Duodenum (tissue), 1 donor: ENCODE measurements around a stretch of chr16.

DNA sequence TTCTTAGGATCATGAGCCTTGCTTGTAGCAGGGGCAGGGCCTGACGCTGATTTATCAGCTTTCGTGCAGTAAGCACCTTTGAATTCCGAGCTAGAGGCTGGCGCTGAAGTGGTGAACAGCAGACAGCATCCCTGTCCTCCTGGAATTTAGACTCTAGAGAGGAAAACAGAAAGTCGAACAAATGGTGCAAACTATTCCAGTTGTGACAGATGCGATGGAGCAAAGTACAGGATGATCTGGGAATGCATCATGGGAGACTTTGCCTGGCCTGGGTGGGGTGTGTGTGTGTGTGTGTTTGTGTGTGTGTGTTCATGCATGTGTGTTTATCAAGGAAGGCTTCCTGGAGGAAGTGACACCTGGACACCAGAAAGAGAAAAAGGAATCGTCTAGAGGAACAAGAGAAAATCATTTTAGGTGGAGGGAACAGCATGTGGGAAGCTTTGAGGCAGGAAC lies 60.1 kb downstream of the WWP2 start:
- PRO-cap = no peak

DNA sequence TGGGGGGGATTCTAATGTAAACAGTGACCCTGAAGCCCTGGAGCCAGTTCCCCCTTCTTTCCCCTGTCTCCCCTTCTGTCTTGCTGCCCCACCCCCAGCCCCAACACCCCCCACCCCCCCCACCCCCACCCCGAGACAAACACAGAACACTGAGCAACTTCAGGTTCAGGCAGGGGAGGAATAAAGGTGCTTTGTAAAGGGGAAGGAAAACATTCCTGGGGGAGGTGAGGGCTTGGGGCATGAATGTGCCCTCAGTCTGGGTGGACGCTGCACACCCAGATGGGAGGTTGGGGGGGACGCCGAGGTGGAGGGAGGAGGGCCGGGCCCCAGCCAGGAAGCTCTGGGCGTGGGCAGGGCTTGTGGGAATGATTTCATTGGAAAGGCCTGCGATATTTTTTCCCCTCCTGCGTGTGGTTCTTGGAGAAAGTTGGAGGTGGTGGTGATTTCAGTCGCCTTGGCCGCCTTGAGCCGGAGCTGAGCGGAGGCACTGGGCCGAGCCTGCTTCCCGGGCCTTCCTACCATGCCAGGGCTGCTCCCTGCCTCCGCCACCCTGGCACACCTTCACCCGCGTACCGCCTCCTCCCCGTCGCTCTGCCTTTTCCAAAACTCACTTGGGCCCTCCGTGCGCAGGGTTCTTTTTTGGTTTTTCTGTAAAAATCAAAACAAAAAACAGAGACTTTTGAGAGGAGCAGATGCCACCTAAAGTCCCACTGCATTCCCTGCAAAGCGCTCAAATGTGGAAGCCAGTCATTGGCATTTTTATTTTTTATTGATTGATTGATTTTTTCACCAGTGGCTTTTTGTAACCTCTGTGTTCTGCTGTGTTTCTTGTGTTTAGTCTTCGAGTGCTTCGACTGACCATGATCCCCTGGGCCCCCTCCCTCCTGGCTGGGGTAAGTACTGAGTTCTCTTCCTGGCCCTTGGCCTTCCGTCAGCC lies 26.3 kb upstream of the CLEC18A start:
- PRO-cap = unidirectional peak, plus-strand start at position 421 of the sequence

DNA sequence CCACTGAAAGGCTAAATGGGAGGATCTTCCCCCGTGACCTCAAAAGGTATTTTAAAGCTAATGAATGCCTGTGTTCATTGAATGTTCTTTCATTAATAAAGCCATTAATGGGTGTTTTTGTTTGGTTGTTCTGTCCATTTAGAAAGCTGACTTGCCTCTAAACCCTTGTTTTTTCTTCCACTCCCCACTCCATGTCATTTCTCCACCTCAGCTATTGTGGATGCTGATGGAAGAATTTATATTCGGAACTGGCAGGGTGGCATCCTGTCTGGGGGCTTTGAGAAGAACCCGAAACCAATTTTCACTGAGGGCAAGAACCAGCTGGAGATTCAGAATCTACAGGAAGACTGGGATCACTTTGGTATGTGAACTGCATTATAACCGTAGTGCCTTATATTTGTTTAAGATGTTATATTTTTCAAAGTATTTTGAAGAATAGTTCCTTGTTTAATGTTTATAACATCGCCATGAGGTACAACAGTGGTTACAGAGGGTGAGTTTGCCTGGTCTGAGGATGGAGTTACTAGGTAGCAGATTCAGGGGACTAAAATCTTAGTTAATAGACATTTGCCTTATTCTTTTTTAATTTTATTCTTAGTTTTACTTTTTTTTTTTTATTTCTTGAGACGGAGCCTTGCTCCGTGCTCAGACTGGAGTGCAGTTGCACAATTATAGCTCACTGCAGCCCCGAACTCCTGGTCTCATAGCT lies 18.0 kb downstream of the PDPR start:
- PRO-cap = no peak

DNA sequence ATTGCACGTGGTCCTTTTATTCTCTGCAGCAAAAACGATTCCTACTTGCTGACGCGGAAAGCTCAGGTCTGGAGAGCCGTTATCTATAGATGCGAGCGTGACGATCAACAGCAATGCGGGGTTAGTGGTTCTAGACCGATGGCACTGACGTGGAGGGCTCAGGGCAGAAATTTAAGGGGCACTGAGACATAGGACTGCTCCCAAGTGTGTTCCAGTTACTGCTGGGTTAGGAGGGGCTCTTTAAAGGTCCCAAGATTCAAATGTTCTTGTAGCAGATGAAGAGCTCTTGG lies 596 bp upstream of the EXOSC6 start:
- PRO-cap = no peak

DNA sequence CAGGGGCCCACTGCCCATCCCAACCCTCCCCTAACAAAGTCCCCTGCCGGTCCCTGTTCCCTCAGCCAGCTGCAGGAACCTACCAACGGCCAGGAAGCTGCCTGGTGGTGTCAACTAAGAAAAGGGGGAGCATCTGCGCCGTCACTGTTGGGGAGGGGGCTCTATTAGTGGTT lies 33.4 kb downstream of the DDX19A start:
- PRO-cap = no peak

DNA sequence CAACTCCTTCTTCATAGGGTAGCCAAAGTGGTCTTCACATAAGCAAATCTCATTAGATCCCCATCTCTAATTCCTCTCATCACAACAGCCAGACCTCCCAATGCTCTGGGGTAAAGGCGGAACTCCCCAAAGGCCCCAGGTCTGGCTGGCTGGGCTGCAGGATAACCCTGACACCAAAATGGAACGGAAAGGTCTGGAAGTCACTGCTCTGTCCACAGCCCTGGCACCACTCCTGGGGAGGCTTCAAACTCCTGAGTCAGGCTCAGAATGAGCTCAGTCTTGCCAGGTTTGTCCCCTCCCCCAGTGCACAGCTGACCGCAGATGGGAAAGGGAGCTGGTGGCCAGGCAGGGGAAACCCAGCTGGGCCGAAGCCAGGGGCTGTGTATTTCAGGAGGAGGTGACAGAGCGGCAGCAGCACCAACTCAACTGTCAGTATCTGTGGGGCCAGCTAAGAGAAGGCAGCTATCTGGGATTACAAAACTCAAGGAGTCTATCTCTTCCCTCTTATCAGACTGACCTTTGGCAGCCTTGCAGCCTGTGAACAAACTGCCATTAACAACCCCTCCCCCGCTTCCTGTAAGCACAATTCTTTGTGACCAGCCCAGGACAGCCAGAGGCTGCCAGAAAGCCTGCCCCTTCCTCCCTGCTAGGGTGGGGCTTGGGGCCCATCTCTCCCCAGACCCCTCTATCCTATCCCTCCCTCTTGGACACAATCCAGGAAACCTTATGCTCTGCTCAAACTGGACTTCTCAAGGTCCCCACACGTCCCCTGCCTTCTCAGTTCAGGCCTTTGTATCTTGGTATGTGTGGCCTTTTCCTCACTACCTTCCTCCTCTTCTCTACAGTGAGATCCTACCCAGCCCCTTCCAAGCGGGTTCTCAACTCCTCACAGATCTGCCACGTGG lies 10.7 kb downstream of the ST3GAL2 start:
- PRO-cap = bidirectional peak, plus-strand start at position 429 of the sequence, minus-strand start at position 231 of the sequence

DNA sequence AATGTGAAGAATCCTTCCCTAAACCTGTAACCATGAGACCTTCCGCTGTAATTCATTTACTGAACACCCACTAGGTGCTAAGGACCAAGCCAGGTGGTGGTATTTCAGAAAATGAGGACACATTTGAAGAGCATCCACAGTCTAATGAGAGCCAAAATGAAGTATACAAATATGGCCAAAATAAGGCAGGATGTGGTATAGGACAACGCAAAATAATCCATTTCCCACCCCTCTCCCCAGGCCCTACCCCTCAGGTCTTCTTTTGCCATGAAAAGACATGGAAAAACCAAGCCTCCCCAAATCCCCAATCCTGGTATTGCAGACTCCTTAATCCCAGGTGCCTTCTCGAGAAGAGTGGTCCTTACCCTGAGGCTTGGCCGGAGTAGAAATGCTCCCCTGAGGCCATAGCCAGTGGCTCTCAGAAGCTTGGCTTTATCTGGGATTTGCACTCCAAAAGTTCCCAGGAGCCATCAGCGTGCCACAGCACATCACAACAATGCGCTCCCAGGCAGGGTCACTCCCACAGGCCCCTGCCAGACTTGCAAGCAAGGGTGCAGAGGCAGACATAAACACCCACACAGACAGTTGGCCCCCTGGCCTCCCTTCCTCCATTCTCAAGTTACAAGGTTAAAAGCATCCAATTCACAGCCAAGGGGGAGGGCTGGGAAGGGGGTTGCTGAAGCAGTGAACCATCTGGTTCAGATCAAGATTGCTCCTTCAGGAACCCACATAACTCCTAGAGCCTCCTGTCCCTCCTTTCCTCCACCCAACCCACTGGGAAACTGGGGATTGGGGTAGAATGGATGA lies 2.0 kb downstream of the ST3GAL2 start:
- PRO-cap = no peak

GRCh38 chr16:70478876-70479829 lies 24.8 kb downstream of the FCSK start:
- PRO-cap = no peak

- PRO-cap = no peak
Observed at GRCh38 chr16:70514138-70514634, 9.2 kb downstream of the COG4 start.

DNA sequence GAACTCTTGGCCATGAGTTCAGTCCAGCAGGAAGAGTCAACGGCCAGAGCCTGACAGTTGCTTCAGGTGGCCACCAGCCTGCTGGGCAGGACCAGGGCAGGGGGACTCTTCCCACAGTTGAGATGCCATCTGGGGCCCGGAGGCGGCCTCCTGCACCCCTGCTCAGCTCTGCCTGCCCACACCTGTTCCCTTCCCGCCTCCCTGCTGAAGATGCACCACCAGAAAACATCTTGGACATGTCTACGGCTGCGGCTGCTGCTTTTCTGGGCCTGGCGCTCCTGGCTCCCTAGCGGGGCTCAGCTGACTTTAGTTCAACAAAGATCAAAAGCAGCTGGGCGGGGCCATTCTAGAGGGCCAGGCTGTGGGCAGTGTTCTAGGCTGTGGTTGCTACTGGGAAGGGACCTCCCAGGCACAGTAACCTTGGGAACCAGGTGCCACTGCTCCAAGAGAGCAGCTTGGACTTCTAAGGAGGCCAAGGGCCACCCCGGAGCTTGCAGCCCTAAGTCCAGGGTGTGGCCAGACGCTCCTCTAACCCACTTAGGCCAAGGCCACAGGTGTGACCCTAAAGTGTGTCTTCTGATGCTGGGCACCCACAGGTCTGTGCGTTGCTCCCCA lies 3.7 kb upstream of the MTSS2 start:
- PRO-cap = no peak

DNA sequence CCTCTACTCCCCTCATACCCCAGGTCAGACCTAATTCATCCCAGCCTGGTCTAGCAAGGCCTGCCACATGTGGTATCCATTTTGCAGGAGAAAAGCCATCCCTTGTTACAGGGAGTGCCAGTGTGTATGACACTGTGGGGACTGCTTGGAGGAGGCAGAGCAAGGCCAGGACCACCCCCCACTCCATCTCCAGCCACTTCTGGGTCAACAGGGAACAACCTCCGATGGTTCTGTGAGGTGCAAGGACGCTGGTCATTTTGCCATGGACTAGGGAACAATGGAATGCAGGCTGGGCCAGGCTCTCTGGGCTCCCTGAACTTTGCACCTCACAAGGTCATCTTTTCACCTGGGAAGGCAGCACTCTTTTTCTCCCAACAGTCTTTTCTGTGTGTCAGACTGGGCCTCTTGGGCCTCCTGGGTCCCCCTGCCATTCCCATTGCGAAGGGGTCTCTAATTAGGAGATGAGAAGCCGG lies 38.3 kb upstream of the MTSS2 start:
- PRO-cap = no peak

DNA sequence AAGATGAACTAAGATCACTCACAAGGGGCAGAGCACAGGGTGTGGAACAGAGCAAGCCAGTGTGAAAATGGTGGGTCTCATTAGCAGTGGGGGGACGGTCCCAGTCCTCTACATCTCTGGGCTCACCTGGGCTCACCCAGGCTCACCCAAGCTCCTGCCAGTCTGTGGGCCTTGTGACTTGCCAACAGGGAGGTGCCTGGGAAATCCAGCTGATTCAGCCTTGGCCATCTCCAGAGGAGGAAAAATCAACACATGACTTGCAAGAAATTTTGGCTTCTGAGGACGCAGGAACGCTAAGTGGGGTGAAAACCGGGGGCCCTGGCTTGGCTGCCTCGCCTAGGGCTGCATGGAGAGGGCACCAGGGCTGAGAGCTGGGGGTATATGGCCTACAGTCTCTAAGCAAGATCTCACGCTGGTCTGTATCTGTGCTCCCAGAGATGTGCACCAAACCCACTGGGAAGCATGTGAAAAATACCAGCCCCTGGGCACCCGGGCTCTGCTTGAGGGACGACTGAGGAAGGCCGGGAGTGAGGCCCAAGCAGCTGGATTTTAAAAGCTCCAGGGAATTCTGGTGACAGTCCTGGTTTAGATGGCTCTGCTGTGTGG lies 47.7 kb downstream of the VAC14 start:
- PRO-cap = no peak

- PRO-cap = no peak
Observed at GRCh38 chr16:71354139-71354544, 4.4 kb upstream of the CALB2 start.

DNA sequence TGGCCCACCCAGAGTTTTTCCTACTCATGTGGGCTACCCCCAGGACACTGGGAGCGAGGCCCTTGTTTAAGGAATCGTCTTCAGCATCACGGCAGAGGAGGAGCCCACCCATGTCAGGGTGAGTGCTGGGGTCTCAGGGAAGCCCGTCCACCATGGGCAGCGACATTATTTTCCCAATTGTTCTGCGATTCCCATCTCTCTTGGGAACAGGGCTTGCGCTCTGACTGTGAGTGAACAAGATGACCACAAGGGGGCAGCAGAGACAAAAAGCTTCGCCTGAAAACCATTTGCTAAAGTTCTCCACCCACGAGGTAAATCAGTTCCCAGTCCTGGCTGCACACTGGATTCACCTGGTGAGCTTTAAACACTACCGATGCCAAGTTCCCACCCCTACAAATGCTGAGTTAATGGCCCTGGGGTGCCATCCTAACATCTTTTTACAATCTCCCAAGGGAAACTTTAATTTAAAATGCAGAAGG lies 29.2 kb downstream of the TLE7 start:
- PRO-cap = no peak

GRCh38 chr16:71425767-71427142 lies 15.6 kb downstream of the TLE7 start:
- PRO-cap = no peak

GRCh38 chr16:71647358-71647980 lies 21.5 kb downstream of the MARVELD3 start:
- PRO-cap = no peak

- PRO-cap = no peak
Observed at GRCh38 chr16:71688416-71689161, 35.9 kb downstream of the PHLPP2 start.

DNA sequence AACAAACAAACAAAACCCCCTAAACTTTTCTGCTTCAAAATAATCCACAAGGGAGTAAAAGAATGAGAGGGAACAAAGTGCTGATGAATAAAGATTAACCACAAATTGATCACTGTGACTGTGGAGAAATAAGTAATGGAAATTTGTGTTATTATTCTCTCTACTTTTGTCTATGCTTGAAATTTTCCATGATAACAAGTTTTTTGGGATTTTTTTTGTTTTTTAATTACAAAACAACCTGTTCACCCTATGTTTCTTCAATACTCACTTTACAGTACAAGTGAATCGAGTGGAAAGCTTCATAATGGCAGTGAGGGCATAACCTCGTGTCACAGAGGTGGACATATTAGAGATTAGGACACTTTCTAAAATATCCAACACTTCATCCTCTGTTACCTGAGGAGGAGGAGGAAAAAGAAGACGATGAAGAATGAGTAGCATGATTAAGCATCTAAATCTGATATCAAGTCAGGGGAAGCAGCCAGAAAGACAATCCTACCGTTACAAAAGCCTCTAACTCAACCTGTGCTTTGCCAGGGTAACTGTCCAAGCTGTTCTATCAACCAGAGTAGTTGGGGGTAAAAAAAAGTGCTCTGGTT lies 23.6 kb upstream of the PHLPP2 start:
- PRO-cap = no peak

DNA sequence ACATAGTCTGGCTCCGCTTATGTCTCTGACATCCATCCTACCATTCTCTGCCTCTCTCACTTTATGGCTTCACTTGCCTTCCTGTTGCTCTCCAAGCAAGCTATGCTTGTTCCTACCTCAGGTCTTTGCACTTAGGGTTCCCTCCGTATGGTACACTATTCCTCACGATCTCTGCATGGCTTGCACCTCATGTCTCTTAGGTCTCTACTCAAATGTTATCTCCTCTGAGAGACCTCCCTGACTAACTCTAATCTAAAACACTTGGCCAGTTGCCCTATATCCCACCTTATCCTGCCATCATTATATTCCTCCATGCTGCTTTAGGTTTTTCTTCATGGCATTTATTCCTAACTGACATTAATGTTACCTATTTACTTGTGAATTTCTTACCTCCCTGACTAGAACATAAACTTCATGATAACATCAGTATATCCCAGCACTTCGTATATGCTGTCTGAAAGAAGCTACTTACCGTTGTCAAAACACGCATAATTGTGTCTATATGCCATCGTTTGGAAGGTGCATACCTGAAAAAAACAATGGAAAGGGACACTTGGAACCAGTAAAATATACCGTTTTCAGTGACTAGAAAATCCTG lies 29.0 kb upstream of the PHLPP2 start:
- PRO-cap = no peak

DNA sequence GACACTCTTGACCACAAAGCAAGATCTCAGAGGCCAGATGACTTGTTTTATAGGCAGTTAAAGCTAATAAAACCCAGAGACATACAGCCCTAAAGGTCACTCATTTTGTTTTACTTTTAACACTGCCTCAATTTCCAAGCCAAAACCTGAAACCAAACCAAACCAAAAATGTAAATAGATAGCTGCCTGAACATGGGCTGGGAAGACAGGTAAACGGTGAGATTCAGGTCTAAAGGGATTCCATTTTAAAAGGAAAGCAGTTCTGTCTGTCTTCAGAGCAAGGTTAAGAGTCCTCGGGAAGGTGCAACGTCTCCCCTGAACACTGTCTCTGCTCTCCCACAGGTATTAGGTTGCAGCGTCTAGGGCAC lies 1.2 kb downstream of the ZNF821 start:
- PRO-cap = no peak